Breast epithelium (tissue), 2 donors: ENCODE measurements around the genes CNGA3, COA5 and MRPL30.

GRCh38 chr2:98346137-98346589 lies at the start of gene CNGA3:
CNGA3 (plus strand) TSS chr2:98346456.
- PRO-cap = no peak
- RAMPAGE, long total RNA, 2 experiments = no peak in any of the 2 experiments

DNA sequence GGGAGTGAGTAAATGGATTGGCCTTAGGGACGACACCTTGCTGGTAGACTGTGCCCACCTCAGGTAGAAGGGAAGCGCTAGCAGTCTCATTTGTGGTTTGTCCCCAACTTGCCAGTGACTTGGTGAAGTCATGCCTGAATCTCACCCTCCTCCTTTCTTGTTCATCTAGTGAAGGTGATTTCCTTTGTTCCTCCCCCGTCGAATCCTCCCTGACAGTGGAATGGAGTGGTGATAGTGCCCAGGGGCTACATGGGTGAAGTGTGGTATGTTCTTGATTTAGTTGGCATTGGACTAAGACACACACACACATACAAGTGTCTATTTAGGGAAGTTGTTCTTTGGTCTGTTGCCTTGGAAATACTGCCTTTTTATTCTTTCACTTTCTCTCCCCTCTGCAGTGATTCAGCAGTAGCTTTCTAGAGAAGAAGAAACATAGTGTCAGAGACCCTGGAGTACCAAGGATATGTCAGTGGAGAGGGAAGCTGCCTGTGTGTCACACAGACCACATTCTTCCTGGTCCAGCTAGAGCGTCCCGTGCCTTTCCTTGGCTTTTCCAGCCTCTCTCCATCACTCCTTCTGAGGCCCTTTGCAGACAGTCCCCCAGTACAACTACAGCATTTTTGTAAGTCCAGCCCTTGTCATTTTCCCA lies 10.9 kb downstream of the INPP4A start:
- PRO-cap = no peak
- RAMPAGE, long total RNA, 2 experiments = no peak in any of the 2 experiments

DNA sequence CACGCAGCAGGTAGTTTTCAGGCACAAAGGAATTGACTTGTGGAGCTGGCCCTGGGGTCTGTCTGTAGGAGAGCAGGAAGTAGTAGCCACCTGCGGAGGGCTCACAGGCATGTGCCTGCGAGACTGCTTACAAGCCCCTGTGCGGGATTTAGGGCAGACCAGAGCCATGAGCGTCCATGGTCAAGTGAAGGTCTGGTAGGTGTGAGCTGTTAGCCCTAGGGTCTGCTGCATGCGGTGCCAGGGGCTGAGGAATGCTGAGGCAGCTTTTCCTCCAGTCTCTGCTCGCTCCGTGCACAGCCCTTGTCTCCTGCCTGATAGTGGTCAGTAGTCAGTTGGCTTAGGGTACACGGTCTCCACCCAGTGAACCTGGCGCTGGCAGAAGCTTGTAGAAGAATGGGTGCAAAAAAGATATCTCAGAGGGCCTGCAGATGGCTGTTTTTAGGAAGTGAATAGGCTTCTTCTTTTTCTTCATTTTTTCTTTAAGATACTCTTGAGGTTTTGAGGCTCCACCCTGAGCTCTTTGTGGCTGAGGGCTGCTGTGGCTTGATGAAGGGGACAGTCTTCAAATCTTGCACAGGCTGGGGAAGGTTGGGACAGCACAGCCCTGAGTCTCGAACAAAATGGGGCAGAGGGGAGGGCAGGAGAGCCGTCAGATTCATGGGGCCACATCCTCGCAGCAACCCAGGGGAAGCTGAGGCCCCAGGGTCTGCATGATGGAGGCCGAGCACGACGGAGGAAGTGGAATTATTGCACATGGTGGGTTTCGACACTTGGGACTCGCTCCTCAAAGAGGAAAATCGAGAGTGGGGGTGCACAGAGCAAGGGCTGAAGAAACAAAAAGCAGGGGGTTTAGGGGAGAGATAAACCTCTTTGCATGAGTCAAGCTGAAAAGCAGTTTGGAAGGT lies 19.2 kb downstream of the INPP4A start:
- PRO-cap = no peak
- RAMPAGE, long total RNA, 2 experiments = no peak in any of the 2 experiments

- PRO-cap = no peak
- RAMPAGE, long total RNA, 2 experiments = no peak in any of the 2 experiments
These were observed 63.3 kb downstream of the INPP4A start for GRCh38 chr2:98507735-98508628.

GRCh38 chr2:98508629-98509118 lies 64.0 kb downstream of the INPP4A start:
- PRO-cap = unidirectional peak, minus-strand start at chr2:98508818
- RAMPAGE, long total RNA, 2 experiments = no peak in any of the 2 experiments

DNA sequence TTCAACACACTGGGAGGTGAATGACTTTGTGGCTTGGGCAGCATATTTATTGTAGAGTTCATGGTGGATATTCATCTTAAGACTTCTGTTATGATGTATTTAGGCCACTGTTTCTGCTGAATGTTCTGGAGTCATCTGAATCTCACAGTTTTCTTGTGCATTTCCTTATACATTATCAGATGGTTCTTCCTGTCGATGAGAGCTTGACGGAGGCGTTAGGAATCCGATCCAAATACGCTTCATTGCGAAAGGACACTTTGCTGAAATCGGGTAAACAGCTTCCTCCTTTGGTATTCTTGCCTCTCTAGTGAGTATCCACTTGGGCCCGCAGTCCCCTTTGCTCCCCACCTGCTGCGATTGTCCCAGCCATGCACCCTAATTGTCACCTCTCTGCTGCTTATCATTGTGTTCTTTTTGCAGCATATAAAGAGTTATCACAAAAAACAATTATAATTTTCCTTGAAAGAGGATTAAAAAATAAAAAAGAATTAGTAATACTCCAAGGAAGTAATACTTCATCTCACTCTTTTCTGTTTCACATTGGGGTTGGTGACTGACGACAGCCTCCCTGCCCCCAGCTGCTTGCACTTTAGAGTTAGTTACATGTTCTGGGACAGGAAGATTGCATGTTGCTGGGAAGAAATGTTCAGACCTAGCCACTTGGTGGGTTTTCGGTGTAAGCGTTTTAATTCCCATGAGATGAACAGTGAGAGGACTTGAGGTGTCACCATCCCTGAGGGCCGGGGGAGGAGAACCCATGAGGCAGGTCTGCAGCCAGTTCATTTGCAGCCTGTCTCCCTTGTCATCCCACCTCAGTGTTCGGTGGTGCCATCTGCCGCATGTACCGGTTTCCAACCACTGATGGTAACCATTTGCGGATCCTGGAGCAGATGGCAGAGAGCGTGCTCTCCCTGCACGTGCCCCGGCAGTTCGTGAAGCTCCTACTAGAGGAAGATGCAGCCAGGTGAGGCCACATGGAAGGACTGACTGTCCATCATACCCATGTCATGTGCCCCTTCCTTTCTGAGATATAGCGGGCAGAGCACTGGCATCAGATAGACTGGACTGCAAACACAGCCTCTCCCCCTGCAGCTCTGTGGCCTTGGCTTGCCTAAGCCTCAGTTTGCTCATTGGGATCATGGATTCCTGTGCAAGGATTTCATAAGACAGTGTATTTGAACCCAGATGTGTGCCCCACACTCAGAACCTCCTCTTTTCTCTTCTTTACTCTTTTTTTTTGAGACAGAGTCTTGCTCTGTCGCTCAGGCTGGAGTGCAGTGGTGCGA lies 69.2 kb downstream of the COA5 start:
- PRO-cap = no peak
- RAMPAGE, long total RNA, 2 experiments = no peak in any of the 2 experiments

GRCh38 chr2:98569946-98570543 lies 38.3 kb downstream of the COA5 start:
- PRO-cap = no peak
- RAMPAGE, long total RNA, 2 experiments = no peak in any of the 2 experiments

DNA sequence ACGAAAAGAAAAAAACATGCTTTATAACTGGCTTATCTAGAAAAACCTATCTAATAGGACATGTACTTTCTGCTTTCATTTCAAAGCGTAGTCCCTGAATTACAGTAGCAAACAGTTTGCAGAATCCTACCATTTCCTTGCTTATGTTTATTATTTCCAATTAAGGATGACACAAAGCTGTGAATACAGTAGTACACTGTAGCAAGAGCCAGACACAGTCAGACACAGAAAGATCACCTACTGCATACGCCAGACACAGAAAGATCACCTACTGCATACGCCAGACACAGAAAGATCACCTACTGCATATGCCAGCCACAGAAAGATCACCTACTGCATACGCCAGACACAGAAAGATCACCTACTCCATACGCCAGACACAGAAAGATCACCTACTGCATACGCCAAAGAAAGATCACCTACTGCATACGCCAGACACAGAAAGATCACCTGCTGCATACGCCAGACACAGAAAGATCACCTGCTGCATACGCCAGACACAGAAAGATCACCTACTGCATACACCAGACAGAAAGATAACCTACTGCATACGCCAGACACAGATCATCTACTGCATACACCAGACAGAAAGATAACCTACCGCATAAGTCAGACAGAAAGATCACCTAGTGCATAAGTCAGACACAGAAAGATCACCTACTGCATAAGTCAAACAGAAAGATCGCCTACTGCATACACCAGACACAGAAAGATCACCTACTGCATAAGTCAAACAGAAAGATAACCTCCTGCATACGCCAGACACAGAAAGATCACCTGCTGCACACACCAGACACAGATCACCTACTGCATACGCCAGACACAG lies 25.9 kb downstream of the COA5 start:
- PRO-cap = no peak
- RAMPAGE, long total RNA, 2 experiments = no peak in any of the 2 experiments

DNA sequence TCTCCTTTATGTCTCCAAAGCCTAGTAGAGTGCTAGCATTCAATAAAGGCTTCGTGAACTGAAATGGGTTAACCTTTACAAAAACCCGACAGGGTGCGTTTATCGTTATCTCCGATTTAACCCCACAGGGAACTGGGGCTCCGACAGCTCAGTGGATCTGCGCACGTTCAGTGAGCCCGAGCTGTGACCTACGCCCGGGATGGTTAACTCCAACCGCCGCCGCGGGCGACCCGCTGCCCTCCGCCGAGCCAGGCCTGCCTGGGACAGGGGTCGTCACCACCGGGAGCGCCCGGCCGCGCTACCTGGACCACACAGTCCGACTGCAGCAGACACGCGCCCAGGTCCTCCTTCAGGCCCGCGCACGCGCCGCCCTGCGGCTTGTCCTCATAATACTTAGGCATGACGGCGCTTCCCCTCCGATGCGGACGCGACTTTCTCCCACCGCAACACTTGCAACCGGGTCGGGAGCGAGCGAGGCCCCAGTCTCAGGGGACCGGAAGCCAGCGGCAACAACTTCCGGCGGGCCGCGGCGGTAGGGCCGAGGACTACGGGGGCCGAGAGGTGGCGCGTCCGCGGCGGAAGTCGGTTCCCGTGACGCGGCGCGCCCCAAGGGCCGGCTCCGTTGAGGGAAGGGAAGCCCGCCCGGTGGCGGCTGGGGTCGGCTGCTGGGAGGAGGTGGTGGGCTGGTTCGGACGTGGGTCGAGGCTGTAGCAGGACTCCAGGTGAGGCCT lies at the start of gene COA5:
TSS of gene COA5 (minus strand) at position 508 of the 731 bp plus-strand sequence.
- PRO-cap = bidirectional peak, plus-strand start at position 622 of the sequence, minus-strand start at position 448 of the sequence
- RAMPAGE, long total RNA, 2 experiments = start-site peak on the plus strand in 2 of 2 experiments, centred at positions 593 to 596 of the sequence, 271 to 1,039 reads per replicate; start-site peak on the minus strand in 2 of 2 experiments, centred at positions 472 to 474 of the sequence, 281 to 1,184 reads per replicate

DNA sequence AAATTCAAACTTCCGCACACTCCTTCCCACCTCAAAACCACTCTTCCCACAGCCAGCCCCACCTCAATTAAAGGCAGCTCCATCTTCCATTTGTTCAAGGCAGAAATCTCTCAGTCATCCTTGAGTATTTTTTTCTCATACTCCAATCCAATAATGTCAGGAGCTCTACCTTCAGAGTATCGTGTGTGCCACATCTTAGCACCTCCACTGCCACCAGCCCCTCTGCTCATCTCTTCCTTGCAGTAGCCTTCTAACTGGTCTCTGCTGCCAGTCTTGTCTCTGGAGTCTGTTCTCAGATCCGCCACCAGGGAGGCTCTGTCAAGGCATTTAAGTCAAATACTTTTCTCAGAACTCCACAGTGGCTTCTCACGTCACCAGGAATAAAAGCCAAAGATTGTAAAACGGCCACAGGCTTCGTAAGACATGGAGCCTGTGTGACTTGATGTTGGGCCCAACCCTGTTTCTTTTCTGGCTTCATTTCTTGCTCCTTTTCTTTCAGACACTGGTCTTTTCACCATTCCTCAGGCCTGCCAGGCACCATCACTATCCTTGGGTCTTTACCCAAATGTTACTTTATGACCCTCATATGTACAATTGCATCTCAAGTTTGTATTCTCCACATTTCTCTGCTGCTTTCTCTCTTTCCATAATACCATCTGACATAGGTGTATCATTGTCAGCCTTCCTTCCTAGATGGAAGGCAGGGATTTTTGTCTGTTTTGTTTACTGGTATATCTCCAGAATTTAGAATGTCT lies 7.2 kb downstream of the UNC50 start:
- PRO-cap = no peak
- RAMPAGE, long total RNA, 2 experiments = no peak in any of the 2 experiments

DNA sequence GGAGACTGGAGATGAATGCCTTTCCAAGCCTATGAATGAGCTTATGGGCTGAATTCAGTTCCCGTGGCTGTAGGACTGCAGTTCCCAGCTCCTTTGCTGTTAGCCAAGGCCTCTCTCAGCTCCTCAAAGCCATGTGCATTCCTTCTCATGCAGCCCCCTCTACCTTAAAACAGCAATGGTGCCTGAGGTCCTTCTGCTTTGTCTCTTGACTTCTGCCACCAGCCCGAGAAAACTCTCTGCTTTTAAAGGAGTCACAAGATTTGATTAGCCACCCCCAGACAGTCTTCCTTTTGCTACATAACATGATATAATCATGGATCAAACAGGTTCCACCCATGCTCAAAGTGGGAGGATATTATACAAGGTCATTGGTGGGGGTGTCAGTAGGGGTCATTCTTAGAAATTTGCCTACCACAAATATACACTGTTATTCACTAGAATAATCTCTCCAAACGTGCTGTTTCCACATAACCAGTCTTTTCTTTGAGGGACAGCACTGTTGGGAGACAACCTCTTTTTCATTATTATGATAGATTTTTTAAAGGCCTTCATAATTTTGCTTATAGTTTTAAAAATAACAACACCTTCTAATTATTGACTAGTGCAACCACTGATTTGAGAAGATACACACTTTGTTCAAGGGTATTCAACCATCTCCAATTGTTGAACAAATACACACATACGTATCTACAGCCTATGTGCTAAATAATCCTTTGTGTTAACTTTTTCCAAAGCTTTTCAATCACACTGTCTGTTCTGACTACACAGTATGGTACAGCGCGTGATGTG lies 13.1 kb downstream of the UNC50 start:
- PRO-cap = no peak
- RAMPAGE, long total RNA, 2 experiments = no peak in any of the 2 experiments

DNA sequence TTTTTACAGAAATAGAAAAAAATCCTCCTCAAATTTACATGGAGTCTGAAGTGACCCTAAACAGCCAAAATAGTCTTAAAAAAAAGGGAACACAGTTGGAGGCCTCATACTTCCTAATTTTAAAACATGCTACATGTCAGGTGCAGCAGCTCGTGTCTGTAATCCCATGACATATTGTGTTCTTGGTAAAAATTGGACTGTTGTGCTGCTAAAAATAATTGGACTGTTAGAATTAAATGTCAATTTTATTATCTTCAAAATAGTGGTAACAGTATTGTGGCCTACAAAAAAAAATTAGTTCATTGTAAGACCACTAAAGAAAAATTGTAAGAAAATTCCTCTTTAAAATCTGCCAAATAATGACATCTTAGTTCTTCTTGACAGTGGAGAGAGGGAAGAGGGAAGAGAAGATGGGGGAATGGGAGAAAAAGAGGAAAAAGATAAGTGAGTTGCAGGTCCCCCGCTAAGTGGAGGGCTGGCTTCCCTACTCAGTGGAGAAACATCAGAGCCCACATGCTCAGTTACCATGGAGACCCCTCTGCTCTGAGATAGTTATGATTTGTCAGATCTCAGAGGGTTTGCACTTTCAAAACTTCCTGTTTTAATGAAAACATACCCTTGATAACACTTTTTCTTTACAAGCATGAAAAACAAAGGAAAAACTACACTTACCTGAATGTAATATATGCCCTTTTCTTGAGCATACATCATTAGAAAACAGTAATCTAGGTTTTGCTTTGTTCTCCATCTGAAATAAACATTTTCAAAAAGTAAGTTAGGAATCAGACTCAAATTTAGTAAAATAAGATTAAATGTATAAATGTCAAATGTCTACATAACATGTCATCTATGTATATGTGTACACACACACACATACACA lies 46.6 kb downstream of the UNC50 start:
- PRO-cap = no peak
- RAMPAGE, long total RNA, 2 experiments = no peak in any of the 2 experiments

DNA sequence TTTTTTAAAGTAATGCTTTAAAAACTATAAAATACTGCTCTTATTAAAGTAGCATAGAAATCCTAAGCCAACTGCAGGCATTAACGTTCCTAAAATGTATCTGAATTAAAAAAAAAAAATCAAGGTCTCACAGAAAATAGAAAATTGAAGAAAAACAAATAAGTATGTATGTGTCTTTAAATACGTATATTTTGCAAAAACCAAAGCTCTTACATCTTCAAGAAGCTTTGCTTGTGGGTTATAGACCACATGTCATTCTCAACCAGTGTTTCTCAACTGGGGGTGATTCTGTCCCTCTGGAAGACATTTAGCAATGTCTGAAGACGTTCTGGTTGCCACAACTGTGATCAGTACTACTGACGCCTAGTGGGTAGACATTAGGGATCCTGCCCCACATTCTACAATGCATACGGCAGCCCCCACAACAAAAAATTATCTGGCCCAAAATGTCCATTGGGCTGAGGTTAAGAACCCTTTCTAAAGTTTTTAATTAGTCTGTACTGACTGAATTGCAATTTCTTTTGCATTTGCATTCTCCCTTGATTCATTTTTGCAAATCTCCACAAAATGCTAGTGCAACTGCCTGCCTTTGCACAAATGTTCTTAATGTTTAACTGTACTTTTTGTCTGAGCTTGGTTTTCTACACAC lies 48.4 kb downstream of the UNC50 start:
- PRO-cap = no peak
- RAMPAGE, long total RNA, 2 experiments = no peak in any of the 2 experiments

- PRO-cap = no peak
- RAMPAGE, long total RNA, 2 experiments = no peak in any of the 2 experiments
These were observed 32.2 kb downstream of the MGAT4A start for GRCh38 chr2:98698461-98699401.

DNA sequence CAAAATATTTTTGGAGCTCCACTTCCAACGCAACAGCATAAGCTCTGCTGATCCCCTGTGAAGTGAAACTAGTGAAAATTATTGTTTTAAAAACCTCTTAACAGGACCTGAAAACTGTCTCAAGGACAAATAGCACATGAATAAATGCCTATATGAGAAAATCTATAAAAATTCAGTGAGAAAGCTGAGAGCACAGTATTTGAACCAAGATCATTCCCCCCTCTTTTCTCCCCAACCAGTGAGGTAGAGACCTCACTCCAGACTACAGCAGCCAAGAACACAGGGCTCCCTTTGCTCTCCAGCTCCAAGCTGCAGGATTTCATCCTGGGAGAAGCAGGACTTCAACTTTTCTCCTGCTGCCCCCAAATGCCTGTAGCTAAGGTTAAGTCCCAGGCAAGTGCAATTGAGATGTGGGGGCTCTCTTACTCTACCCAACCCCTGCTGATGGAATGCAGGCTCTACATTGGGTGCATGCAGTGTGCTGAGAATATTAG lies 12.6 kb downstream of the MGAT4A start:
- PRO-cap = no peak
- RAMPAGE, long total RNA, 2 experiments = no peak in any of the 2 experiments

DNA sequence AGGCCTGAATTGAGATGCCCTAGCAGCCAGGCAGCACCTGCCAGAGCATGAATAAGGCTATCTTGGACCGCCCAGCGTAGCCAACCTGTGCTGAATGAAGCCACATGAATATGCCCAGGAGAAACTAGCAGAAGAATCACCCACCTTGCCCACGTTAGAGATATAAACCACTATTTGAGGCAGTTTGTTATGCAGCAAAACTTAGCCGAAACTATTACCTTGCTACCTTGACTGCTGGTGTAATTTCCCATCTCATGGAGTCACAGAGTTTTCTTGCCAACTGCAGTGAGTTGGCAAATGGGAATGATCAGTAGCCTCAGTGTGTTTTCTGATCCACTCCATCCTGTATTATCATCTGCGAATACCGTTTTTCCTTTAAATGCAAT lies 676 bp downstream of the TSGA10 start:
- PRO-cap = no peak
- RAMPAGE, long total RNA, 2 experiments = no peak in any of the 2 experiments

- PRO-cap = no peak
- RAMPAGE, long total RNA, 2 experiments = no peak in any of the 2 experiments
These were observed 1.1 kb downstream of the LIPT1 start for GRCh38 chr2:99155767-99156372.

GRCh38 chr2:99180598-99181678 lies at the start of gene MRPL30:
MRPL30 (plus strand) TSS chr2:99181184.
- PRO-cap = bidirectional peak, plus-strand start at chr2:99181152, minus-strand start at chr2:99180987
- RAMPAGE, long total RNA, 2 experiments = start-site peak on the plus strand in 1 of 2 experiments, at chr2:99181197-99181210 at its widest, 74 reads per replicate; start-site peak on the minus strand in 2 of 2 experiments, at chr2:99180987-99181066 at its widest, 140 to 1,003 reads per replicate

DNA sequence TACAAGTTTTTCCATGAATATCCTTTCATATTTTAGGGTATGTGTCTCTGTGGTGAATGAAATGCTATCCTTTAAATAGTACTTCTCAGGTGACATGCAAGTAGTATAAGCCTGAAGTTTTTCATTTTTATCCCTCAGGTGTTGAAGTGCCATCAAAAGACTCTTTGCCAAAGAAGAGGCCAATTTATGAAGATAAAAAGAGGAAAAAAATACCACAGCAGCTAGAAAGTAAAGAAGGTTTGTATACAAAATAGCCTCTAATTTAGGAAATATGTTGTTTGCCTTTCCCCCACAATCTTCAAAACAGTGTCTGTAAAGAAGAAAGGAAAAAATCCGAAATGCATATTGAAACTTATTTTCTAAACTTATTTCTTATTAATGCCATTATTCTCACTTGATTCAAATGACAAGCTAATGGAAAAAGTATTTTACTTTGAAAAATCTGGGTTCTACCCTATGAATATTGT lies 31.2 kb downstream of the EIF5B start:
- PRO-cap = no peak
- RAMPAGE, long total RNA, 2 experiments = no peak in any of the 2 experiments

GRCh38 chr2:99376257-99376759 lies 39.1 kb downstream of the EIF5B start:
- PRO-cap = no peak
- RAMPAGE, long total RNA, 2 experiments = no peak in any of the 2 experiments